Neural cell (in vitro differentiated cells): ENCODE results near the genes SPEM3 and EFNB3.

DNA sequence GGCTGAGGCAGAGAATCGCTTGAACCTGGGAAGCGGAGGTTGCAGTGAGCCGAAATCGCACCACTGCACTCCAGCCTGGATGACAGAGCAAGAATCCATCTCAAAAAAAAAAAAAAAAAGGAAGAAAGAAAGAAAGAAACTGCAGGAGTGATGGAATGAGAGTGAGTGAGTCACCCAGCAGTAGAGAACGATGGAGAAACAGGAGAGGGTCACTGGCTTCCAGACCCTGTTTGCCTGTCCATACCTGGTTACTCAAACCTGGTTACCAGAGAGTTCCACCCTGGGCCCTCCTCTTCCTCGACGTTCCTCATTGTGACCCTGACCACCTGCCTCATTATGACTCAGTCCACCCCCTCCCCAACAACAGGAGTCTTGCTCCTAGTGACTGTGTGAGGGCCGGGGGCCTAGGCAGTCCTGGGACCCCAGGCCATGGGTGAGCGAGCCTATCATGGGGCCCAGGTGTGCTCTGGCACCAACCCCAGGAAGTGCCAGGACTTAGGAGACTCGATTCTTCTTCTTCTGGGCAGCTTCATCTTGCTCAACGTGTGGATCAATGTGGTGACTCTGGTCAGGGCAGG lies at the start of gene SPEM3:
TSS of gene SPEM3 (plus strand) at position 384 of the 578 bp plus-strand sequence.
- RAMPAGE, long total RNA = no peak

- RAMPAGE, long total RNA = no peak
Observed at GRCh38 chr17:7437445-7437643, 2.0 kb upstream of the FGF11 start.

- RAMPAGE, long total RNA = start-site peak on the plus strand at chr17:7438250-7438329, 102 and 120 reads in 2 replicates
Observed at GRCh38 chr17:7437982-7438898, 1.1 kb upstream of the FGF11 start.

- RAMPAGE, long total RNA = start-site peak on the plus strand at chr17:7440768-7440845, 66 and 88 reads in 2 replicates; start-site peak on the minus strand at chr17:7441106-7441172, 7 and 10 reads in 2 replicates
Observed at GRCh38 chr17:7440686-7441372, 1.5 kb downstream of the FGF11 start.

DNA sequence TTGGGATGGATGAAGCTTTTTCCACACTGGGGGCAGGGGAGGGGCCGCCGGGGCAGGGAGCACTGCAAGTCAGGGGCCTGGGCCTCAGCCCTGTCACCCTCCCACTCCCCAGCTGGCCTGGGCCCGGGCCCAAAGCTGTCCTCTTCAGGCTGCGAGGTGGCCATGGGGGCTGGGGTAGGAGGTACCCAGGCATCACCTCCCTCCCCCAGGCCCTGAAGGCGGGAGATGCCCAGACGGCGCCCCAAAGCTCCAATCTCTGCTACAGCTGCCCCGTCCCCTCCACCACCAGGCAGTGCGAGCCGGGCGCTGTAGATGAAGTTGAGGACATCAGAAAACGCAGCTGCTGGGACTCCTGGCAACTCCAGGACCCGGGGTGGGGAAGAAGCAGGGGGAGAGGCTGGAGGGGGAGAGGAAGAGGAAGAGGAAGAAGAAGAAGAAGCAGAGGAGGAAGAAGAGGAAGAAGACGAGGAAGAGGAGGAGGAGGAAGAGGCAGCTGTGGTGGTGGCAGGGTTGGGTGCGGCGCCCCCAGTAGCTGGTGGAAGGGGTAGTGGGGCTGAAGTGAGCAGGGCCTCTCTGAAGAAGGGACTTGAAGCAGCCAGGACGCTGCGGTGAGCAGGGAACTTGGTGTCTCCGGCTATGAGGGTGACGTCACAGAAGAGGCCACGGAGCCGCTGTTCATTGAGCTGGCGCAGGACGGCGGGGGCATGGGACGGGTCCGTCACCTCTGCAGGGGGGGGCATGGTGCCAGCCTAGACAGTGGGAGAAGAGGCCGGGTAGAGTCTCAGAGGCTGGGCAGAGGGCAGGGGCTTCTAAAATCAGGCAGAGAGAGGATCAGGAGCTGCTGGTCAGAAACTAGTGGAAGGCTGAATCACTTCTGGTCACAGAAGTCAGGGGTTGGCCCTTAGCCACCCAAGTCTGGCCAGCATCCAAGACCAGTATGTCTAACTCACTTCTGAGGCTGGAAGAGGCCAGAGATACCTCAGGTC lies 13.1 kb downstream of the ZBTB4 start:
- RAMPAGE, long total RNA = no peak

GRCh38 chr17:7483087-7484152 lies 2.2 kb downstream of the SLC35G6 start:
- RAMPAGE, long total RNA = start-site peak on the minus strand at chr17:7483898-7483952, 16 and 20 reads in 2 replicates

DNA sequence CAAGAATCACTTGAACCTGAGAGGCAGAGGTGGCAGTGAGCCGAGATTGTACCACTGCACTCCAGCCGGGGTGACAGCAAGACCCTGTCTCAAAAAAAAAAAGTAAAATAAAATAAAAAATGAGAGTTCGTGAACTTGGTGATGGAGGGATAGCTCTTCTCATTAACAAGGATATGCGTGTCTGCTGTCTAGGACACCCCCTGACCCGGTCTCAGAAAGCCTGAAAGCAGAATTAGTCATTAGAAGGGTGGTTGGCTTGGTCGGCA lies 11.2 kb downstream of the SLC35G6 start:
- RAMPAGE, long total RNA = no peak

DNA sequence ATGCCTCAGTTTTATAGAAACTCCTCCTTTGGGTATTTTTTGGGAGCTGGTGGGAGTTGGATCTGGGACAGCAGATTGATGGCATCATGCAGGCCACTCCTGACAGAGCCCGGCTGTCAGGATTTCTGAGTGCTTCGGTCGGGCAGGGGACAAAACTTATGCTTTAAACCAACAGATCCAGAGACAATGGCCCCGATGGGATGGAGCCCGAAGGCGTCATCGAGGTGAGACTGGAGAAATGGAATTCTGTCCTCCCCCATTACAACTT lies 1.4 kb downstream of the EIF4A1 start:
- RAMPAGE, long total RNA = no peak

DNA sequence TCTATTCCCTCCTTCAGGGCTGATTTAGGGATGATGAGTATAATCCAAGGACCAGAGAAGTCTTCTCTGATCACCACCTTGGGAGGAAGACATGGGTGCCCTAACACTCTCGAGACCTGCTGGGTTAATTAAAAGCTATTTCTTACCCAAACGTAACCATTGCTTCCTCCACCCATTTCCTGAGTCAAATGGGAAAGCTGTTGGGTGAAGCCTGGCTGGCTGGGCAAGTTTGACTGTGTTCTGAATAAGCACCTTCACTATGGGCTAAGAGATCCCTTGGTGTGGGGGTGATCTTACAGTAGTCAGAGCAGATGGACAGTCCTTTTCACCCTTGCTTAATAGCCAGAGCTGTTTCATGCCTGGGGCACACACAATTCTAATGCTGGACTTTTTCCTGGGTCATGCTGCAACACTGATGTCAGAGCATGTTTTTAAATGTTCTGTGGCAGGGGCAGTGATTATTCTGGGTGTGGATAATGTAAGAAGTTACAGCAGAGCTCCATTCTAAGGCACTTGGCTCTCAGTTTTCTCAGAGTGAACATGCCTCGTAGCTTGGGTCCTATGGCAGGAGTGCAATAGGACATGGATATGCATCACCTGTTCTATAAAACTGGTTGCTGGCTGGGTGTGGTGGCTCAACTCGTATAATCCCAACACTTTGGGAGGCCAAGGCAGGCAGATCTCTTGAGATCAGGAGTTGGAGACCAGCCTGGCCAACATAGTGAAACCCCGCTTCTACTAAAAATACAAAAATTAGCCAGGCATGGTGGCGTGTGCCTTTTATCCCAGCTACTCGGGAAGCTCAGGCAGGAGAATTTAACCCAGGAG lies 2.9 kb downstream of the EIF4A1 start:
- RAMPAGE, long total RNA = no peak

GRCh38 chr17:7585639-7586229 lies 2.1 kb downstream of the MPDU1 start:
- RAMPAGE, long total RNA = no peak

DNA sequence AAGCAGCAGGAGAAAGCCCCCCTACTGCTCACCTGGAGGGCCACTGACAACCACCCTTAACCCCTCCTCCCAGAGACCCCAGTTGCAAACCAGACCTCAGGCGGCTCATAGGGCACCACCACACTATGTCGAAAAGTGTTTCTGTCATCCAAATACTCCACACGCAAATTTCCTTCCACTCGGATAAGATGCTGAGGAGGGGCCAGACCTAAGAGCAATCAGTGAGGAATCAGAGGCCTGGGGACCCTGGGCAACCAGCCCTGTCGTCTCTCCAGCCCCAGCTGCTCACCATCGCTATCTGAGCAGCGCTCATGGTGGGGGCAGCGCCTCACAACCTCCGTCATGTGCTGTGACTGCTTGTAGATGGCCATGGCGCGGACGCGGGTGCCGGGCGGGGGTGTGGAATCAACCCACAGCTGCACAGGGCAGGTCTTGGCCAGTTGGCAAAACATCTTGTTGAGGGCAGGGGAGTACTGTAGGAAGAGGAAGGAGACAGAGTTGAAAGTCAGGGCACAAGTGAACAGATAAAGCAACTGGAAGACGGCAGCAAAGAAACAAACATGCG lies 12.4 kb downstream of the TP53 start:
- RAMPAGE, long total RNA = no peak

DNA sequence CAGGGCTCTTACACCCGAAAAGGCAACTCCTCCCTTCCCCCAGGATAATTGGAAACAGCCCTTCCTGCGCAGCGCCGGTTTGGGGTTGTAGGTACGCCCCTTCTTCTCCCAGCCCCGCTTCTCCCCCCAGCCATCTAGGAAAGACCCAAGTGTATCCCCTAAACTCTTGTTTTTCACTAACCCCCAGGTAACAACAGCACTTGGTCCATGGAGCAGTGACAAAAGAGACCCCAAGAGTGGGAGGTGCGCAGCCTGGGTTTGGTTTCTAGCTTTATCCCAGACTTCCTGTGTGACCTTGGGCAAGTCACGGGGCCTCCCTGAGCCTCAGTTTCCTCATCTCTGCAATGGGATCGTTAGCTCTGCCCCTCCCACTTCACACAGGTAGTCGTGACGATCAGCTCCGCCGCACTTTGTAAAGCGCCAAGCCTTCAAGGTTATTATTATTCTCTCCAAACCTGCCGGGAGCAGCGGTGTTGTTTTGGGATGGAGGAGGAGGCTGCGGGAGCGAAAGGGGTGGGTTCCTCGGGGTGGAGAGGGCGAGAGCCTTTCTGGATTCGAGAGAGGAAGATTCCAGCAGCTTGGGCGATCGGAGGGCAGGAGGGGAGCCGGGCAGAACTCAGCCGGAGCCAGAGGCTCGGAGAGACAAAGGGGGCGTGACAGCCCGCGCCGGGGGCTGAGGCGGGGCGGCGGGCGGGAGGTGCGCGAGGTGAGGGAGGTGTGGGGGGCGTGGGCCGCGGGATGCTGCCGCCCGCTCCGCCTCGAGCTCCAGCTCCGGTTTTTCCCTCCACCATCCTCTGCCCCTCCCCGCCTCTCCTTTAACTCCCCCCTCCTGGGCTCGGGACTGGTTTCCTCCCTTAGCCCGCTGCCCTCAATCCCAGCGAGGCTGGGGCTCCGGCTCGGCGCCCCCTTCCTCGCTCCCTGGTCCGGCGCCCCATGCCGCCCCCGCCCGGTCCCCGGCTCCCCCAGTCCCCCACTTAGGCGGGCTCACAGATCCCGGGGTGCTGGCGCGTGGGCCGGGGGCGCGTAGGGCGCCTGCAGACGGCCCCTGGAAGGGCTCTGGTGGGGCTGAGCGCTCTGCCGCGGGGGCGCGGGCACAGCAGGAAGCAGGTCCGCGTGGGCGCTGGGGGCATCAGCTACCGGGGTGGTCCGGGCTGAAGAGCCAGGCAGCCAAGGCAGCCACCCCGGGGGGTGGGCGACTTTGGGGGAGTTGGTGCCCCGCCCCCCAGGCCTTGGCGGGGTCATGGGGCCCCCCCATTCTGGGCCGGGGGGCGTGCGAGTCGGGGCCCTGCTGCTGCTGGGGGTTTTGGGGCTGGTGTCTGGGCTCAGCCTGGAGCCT lies at the start of gene EFNB3:
TSS of gene EFNB3 (plus strand) at position 844 of the 1,336 bp plus-strand sequence.
- RAMPAGE, long total RNA = no peak

DNA sequence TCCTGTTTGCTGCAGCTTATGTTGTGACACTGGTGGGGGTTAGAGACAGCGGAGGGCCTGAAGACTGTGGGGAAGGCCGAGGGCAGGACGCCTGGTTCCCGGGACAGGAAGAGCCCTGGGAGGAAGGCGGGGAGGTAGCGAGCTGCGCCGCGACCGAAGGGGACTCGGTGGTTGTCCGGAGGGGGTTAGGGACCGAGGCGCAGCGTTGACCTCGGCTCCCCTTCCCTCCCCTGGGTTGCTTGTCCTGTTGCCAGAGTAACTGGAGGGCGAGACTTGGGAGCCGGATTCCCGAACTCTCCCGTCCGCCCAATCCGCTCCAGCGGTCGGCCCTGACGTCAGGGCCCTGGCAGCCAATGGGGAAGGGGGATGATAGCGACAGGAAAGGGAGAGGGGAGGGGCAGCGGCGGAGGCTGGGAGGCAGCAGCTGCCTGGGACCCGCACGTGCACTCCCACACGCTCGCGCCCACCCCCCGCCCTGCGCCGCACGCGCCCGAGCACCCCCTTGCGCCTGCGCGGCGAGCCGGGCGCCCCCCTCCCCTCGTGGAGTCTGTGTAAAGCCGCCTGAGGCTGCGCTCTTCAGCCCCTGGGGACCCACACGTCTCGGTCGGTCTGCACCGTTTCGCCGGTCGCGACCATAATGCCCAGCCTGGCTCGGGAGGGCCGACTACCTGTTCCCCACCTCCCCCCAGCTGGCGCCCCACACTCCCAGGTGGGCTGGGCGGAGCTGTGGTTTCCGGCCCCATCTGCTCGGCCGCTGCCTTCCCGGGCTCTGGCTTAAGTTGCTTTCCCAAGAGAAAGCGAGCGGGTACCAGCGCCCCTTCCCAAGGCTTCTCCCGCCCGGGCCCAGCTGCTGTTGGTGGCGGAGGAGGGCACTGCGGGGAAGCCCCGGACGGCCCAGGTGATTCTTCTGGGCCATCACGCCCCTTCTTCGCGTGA lies 1.5 kb downstream of the KDM6B start:
- RAMPAGE, long total RNA = no peak

GRCh38 chr17:7847147-7847794 lies 7.6 kb upstream of the TMEM88 start:
- RAMPAGE, long total RNA = no peak

DNA sequence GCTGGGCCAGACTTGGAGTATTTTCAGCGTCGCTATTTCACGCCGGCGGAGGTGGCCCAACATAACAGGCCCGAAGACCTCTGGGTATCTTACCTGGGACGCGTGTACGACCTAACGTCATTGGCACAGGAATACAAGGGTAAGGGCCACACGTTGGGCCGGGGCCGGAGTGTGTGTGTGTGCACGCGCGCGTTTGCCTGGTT lies 254 bp downstream of the CYB5D1 start:
- RAMPAGE, long total RNA = no peak

GRCh38 chr17:7859203-7860078 lies 1.6 kb downstream of the CYB5D1 start:
- RAMPAGE, long total RNA = no peak

DNA sequence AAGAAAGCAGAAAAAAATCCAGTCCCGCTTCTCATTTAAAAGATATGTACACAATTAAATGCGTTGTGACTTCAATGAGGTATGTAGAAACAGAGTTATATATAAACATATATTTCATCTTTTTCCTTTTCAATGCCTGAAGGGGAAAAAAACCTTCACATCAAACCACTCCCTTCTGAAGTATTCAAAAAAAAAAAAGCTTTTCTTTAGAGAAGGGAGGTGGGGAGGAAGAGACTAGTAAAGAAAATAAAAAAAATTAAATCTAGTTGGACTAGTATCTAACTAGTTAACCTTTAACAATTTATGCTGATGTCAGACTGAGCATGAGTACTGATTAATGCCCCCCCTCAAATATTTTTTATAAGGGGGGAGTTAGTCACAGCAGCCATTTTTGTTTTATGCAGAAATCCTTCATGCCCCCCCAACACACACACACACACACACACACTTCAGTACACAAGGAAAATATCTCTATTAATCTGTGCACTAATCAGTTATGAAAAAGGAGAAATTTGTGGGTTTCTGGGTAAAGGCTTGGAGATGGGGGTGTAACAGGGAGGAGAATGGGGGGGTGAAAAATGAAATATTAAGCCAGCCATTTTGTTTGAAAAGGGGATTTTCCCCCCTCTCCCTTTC lies 4.8 kb upstream of the CHD3 start:
- RAMPAGE, long total RNA = start-site peak on the plus strand centred at position 452 of the sequence, 107 bp wide, 202 and 387 reads in 2 replicates

GRCh38 chr17:8047389-8048053 lies 8.7 kb downstream of the ALOX15B start:
- RAMPAGE, long total RNA = no peak

GRCh38 chr17:8109903-8110664 lies 8.2 kb downstream of the ALOXE3 start:
- RAMPAGE, long total RNA = no peak

- RAMPAGE, long total RNA = no peak
Observed at GRCh38 chr17:8127177-8127623, 3.3 kb upstream of the HES7 start.